ENCODE data around the genes ZNF516 and ZNF236.

GRCh38 chr18:75226162-75226951 lies 15.8 kb downstream of the TSHZ1 start:
- PRO-cap, result no peak
- RAMPAGE, long total RNA, 4 experiments, result no peak in any of the 4 experiments

GRCh38 chr18:76056710-76057301 lies 438.2 kb downstream of the ZNF516 start:
- PRO-cap, result no peak
- RAMPAGE, long total RNA, 4 experiments, result no peak in any of the 4 experiments

- PRO-cap, result no peak
- RAMPAGE, long total RNA, 4 experiments, result no peak in any of the 4 experiments
Measured at GRCh38 chr18:76436858-76437519, 58.1 kb downstream of the ZNF516 start.

DNA sequence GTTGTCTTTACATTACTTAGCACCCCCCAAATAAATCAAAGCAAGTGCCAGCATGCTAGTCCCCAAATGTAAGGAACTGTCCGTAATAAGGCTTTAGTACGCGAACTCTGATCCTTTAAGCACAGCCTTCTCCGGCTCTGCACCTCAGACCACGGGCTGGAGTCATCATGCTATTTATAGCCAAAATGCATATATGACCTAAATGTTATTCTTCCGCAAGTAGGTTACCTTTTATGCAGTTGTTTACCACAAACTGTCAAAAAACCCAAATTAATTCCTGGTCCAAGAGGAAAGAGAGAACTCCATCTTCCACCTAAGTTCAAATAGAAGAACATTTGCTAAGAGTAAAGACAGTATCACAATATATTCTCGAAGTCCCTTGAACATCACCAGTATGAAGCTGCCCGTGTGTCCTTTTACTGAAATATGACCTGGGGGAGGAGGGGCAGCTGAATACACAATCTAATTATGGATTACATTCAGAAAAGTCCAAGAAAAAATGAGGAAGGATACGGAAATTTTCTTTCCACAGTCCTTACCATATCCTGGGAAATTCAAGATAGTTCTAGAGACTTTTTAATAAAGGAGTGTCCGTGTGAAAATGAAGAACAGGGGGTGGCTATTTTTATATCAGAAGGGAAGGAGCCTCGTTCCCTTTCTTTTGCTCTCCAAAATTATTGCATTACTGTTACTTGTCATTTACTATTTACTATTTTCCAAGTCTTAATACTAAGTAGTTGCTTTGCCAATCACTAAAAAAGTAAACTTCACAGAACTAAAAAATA lies 42.5 kb downstream of the ZNF516 start:
- PRO-cap, result unidirectional peak, minus-strand start at position 143 of the sequence
- RAMPAGE, long total RNA, 4 experiments, result no peak in any of the 4 experiments

- PRO-cap, result no peak
- RAMPAGE, long total RNA, 4 experiments, result no peak in any of the 4 experiments
Measured at GRCh38 chr18:76467168-76468582, 27.4 kb downstream of the ZNF516 start.

- PRO-cap, result no peak
- RAMPAGE, long total RNA, 4 experiments, result no peak in any of the 4 experiments
Measured at GRCh38 chr18:76482159-76482888, 12.7 kb downstream of the ZNF516 start.

DNA sequence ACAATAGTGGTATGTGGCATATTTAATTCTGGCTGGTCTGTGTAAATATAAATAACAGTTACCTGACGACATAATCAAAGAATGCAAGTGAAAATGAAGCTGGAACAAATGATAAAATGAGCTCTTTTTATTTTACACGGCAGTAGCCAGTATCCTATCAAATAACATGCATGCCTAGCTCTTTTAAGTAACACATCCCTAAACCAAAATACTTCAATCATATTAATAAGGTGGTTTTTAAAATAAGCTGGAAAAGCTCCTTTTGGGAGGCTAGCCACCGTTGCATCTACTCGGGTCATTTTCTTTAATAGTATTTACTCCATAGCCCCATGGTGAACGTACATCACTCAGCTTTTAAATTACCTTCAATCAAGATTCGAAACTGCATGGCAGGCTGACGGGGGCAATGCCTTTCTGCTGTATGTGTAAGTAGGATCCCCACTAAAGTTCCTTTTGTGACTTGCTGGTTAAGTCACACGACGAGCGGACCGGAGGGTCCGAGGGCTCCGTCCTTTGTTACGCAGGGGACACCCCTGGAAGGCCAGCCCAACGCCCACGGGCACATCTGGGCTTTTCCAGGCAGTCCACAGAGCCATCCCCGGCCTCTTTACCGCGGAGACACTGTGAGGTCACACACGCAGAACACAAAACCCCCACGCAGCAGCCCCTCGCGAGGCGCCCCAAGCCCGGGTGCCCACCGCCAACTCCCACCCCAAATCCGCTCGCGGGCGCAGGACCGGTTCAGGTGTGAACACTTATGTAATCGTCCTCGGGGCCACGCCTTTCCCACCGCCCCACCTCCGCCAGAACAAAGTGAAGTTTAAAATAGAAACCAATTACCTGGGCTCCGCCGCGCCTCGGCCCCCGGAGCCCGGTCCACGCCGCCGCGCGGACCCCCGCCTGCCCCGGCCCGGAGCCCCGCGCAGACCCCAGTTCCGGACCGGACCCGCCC lies 4.4 kb downstream of the ZNF516 start:
- PRO-cap, result no peak
- RAMPAGE, long total RNA, 4 experiments, result no peak in any of the 4 experiments

DNA sequence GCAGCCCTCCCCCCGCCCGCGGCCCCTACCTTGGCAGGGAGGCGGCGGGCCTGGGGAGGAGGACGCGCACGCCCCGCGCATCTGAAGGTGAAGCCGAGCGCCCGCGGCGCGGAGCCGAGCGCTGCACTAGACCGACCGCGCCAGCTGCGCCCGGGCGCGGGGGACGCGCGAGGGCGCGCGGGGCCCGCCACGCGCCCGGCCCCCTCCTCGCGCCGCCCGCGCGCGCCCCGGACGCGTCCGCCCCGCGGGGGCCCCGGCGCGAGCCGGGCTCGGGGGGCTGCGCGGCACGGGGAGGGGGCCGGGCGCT lies at the start of gene ZNF516:
ZNF516 (minus strand) TSS at position 128 of the 307 bp plus-strand sequence.
- PRO-cap, result bidirectional peak, plus-strand start outside the sequence, minus-strand start at position 89 of the sequence
- RAMPAGE, long total RNA, 4 experiments, result no peak in any of the 4 experiments

DNA sequence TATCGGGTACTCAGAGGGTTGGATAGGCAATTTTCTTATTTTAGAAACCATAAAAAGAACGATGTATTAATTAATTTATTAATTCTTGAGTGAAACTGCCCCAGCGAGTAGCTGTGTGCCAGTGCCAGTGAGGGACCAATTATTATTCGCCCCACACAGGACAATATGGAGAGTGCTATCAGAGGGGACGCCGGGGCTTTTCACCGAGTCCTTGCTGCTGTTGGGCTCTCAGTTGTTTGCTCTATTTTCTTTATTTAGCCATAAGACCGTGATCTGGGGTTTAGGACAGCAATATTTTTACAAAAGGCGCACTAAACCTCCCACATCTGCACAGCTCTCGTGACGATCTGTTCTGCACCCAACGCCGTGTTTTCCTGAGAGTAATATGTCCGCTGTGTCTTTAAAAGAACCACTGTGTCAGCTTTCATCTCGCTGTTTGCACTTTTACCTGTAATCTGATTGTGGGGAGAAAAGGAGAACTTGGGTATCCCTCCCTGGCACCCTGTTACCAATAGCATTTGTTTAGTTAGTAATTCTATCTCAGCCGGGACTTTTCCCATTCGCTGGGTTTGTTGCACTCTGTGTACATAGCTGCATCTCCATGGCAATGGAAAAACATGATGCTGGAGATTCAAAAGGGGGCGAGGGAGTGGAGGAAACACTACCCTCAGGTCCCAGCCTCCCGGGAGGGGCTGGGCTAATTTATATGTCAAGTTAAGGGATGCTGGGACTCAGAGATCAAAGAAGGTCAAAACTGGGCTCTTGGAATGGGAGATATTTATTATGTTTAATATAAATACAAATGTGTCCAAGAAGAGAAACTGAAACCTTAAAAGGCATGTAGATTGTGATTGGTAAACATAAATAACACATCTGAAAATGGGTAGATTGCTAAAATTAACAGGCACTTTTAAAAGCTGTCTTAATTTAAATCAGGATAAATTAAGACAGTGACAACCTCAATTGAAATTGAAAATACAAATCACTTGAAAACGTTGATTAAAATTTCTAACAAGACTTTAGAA lies 30.2 kb upstream of the ZNF516 start:
- PRO-cap, result bidirectional peak, plus-strand start at position 634 of the sequence, minus-strand start at position 376 of the sequence
- RAMPAGE, long total RNA, 4 experiments, result no peak in any of the 4 experiments

DNA sequence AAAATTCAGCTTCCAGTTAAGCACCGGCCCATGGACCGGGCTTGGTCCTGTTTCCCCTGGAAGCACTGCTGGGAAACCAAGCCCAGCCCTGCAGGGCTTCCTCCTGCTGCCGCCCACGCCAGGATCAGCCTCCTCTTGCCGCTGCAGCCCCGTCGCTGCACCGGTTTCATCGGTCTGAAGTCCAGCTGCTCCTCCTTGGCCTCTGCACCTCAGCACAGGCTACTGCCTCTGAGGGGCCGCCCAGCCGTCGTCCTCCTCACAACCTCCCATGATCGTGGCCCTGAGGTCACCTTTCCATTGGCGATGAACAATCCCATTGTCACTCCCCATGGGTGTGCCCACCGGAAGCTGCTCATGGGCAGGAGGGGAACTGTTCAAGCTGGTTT lies 64.2 kb upstream of the ZNF516 start:
- PRO-cap, result no peak
- RAMPAGE, long total RNA, 4 experiments, result no peak in any of the 4 experiments

DNA sequence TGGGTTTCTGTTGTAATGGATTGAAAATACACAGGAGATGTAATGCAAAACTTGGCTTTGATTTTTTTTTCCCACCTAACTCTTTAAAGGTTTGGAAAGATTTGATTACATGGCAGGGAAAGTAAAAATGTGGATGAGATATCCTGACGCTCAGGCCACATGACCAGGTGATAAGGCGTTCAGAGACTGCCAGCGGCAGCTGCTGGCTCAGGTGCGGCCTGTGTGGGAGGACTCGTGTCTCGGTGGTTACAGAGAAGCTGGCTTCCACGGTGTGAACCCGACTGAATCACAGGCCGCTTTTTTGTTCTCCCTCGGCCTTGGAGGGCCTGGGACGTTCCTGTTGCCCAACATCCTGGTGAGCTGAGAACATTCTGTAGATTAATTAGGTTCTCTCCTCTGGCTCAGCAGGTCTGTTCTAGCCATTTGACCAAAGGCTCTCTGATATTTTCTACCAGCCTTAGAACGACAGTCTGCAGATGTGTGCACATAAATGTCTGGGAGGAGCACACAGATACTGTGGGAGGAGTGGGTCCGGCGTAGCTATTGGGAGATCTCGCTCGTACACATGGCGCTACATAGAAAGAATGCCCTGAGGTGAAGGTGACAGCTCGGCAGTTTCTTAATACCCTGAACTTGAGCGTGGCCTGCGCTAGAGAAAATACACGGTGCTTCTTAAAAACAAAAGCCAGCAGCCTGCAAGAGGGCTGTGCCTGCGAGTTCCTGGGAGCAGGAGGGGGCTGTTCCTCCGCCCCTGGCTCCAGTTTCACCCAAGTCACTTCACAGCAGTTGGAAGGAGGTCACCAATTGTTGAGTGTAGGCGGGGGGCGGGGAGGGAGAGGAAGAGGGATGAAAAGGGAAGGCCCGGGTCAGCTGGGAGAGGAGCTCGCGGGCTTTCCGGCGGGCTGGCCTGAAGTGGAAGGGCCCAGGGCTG lies 124.4 kb upstream of the ZNF516 start:
- PRO-cap, result bidirectional peak, plus-strand start at position 487 of the sequence, minus-strand start at position 273 of the sequence; bidirectional peak, plus-strand start at position 877 of the sequence, minus-strand start at position 769 of the sequence
- RAMPAGE, long total RNA, 4 experiments, result no peak in any of the 4 experiments

- PRO-cap, result no peak
- RAMPAGE, long total RNA, 4 experiments, result no peak in any of the 4 experiments
Measured at GRCh38 chr18:76622804-76623004, 127.7 kb upstream of the ZNF516 start.

- PRO-cap, result no peak
- RAMPAGE, long total RNA, 4 experiments, result no peak in any of the 4 experiments
Measured at GRCh38 chr18:76670547-76670901, 151.8 kb upstream of the ZNF236 start.

DNA sequence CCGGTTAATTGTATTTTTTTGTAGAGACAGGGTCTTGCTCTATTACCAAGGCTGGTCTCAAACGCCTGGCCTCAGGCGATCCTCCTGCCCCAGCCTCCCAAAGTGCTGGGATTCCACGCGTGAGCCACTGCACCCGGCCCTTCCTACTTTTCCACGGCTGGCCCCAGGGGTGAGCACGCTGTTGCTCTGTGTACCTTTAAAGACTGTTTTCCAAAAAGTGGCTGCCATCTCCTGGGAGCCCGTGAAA lies 135.8 kb upstream of the ZNF236 start:
- PRO-cap, result no peak
- RAMPAGE, long total RNA, 4 experiments, result no peak in any of the 4 experiments

DNA sequence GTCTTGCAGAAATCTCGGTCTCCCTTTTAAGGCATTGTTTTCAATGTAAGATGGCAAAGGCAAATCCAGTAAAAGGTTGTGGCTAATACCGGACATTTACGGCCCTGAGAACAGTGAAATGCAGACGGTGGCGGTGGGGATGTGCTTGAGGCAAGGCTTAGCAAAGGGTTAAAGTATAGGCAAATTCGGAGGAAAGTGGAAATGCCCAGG lies 114.7 kb upstream of the ZNF236 start:
- PRO-cap, result no peak
- RAMPAGE, long total RNA, 4 experiments, result no peak in any of the 4 experiments

DNA sequence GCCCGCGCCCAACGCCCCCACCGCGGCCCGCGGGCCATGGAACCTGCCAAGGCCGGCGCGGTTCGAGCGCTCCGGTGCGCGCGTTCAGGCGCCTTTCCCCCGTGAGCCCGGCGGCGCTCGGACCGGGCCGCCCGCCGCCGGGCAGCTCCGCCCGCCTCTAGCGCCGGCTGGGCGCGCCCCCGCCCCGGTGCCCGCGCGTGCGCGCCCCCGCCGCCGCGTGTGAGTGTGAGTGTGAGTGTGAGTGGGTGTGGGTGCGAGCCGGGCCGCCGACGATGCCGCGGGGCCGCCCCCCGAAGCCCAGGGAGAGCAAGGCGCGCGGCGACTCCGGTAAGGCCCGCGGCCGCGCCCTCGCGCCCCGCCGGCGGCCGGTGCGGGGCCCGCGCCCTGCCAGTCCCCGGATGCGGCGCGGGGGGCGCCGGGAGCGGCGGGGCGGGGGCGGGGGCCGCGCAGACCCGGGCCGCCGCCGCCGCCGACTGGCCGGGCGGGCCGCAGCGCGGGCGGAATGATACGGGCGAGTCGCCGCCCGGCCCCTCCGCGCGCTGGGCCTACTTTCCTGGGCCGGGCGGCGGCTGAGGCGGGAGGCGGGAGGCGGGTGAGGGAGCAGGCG lies at the start of gene ZNF236:
ZNF236 (plus strand) TSS at position 222 of the 607 bp plus-strand sequence.
- PRO-cap, result bidirectional peak, plus-strand start at position 577 of the sequence, minus-strand start at position 475 of the sequence
- RAMPAGE, long total RNA, 4 experiments, result no peak in any of the 4 experiments

DNA sequence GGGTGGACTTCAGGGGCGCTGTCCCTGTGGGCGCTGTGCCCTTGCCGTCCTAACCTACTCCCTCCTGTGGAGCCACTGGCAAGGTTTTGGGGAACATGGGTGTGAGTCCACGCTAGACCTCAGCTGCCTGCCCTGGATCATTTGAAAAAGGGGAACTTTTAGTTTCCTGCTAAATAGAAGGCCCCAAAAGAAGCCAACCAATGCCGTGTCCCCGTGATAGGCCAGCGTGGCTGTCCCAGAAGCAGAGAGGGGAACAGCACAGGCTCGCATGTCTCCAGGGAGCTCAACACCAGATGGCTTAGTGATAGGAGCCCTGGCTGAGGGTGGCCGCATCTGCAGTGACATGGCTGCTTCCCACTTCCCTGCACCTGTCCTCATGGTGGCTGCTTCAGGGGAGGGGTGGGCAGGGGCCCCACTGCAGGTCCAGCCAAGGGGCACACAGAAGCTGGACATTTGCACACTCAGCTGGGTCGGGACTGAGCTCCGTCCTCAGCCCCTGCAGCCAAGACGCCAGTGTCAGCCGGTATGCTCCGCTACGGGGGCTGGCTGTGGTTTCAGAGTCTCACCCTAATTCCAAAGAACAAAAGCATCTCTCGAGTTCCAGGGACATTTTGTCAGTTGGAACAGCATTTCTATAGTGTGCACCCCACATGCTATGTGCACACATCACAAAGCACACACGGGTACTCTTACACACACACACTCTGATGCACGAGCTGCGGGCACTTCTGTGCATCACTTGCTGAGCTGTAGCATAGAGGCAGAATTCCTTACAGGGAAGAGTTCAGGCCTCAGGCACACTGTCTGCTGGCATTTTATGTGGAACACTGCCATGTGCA lies 79.5 kb downstream of the MBP start:
- PRO-cap, result bidirectional peak, plus-strand start at position 238 of the sequence, minus-strand start at position 143 of the sequence
- RAMPAGE, long total RNA, 4 experiments, result no peak in any of the 4 experiments

- PRO-cap, result no peak
- RAMPAGE, long total RNA, 4 experiments, result no peak in any of the 4 experiments
Measured at GRCh38 chr18:77062153-77063173, 70.1 kb downstream of the MBP start.

GRCh38 chr18:77065413-77066046 lies 67.1 kb downstream of the MBP start:
- PRO-cap, result unidirectional peak, plus-strand start at chr18:77065707
- RAMPAGE, long total RNA, 4 experiments, result no peak in any of the 4 experiments

DNA sequence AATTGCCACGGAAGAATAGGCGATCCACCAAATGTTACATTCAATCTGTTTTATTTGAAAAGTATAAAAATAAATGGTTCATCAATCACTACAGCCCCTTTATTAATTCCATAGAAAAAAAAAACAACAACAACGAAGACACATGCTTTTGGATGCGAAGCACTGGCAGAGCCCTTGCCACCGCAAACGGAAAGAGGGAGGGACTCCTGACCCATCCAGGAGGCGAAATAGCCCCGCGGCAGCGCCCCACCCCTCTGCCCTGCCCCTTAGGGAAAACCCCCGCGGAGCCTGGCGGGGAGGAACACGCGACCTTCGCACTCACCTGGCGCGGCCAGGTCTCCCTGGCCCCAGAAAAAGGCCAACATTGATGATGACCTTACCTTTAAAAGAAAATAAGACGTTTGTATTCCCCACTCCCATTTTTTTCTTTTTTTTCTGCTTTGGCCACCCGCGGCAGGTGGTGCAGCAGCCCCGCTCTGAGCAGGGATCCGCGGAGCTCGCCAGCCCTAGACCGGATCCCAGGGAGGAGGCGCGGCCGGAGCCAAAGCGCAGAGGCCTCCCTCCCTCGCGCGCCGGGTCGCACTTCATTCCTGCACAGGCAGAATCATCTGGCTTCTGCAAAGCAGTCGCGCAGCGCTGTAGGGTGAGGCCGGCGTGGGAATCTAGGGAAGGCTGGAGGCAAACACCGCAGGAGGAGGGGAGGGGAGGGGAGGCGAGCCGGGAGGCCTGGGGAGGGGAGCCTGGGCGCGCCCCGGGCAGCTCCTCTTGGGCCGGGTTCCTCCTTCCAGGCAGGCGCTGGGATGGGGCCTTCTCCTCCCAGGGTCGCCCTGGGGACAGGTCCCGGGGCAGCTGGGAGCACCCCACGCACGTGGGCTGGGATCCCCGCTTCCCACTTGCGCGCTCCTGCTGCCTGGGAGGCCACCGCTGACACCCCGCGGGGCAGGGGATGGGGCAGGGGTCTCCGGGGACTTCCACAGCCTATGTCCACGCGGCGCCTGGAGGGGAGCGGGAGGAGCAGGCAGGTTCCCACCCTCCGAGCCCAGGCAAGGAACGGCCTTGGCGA lies 45.3 kb downstream of the MBP start:
- PRO-cap, result bidirectional peak, plus-strand start at position 625 of the sequence, minus-strand start at position 610 of the sequence
- RAMPAGE, long total RNA, 4 experiments, result start-site peak on the minus strand in 4 of 4 experiments, centred at positions 511 to 657 of the sequence, 24 to 48 reads per replicate